Left ventricle myocardium (tissue), 1 donor: Measurements from ENCODE around the gene C5orf58.

- PRO-cap: no peak
These were observed 536.6 kb upstream of the WWC1 start for GRCh38 chr5:167754768-167755387.

GRCh38 chr5:167790422-167790896 lies 501.0 kb upstream of the WWC1 start:
- PRO-cap: no peak

GRCh38 chr5:167934930-167935316 lies 356.5 kb upstream of the WWC1 start:
- PRO-cap: unidirectional peak, plus-strand start at chr5:167935086

GRCh38 chr5:167945512-167946130 lies 345.8 kb upstream of the WWC1 start:
- PRO-cap: no peak

DNA sequence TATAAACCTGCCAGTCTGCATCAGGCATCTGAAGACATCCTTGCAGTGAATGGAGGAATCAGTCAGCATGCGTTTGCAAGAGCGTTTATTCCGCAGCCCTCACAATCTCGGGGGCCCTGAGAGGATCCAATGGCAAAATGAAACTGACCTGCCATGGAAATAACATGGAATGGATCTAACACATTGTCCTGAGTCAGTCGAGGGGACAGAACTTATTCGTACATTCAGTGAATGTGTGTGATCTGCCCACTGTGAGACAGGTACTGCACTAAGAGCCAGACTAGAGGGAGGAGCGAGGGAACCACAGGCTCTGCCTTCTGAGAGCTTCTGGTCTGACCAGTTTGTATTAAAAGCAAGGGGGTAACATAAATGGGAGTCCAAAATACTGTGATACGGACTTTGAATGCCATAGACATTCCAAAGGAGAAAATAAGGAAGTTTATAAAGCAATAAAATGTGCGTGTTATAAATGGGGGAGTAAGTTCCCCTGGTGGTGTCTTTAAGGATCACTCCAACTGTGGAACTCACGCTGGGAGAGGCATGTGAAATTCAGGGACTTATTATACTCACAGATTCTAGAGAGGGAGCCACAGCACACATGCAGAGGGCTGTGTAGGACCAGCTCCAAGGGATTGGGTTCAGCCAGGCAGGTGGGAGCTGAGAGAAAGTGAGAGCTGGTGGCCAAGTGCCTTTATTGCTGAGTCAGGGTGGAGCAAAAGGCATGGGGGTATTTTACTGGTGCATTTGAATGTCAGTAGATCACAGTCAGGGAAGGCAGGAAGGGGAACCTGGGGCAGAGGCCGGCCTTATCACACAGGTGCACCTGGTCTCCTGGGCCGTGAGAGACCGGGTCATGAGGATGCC lies 186.6 kb upstream of the WWC1 start:
- PRO-cap: no peak

DNA sequence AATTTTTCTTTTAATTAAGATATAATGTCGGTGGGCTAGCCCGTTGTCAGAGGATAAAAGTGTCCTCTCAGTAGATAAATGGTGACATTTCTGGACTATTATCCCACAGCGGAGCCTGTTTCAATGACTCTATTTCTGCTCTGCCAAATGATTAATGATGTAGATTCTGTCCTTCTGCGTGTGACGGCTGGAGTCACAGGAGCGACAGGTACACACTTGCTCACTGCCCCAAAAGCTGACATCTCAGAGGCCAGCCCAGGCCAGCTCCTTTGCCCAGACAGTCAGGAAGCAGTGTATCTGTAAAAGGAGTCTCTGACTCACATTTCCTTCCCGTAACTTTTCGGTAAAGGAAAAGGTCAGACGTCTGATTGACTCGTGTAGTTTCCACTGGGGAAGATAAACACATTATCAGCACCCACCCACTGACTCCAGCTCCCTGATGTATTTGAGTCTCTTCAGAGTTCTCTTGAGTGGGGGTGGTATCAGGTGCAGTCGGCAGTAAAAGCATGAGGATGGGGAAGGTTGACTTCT lies 64.5 kb upstream of the WWC1 start:
- PRO-cap: no peak

DNA sequence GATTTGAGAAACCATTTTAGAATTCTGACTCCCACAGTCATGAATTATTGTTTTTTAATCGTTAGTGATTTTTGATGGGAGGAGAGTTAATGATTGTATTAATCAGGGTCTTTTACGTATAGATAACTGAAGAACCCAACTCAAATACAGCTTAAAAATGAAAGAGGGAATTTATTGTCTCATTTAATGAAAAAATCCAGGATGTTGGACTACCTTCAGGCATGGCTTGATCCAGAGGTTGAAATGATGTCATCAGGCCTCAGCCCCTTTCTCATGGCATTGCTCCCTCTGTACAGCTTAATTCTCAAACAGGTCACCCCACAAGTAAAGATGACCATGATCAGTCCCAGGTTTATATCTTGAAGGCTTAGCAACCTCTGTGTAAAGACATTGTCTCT lies 22.7 kb upstream of the RARS1 start:
- PRO-cap: no peak

DNA sequence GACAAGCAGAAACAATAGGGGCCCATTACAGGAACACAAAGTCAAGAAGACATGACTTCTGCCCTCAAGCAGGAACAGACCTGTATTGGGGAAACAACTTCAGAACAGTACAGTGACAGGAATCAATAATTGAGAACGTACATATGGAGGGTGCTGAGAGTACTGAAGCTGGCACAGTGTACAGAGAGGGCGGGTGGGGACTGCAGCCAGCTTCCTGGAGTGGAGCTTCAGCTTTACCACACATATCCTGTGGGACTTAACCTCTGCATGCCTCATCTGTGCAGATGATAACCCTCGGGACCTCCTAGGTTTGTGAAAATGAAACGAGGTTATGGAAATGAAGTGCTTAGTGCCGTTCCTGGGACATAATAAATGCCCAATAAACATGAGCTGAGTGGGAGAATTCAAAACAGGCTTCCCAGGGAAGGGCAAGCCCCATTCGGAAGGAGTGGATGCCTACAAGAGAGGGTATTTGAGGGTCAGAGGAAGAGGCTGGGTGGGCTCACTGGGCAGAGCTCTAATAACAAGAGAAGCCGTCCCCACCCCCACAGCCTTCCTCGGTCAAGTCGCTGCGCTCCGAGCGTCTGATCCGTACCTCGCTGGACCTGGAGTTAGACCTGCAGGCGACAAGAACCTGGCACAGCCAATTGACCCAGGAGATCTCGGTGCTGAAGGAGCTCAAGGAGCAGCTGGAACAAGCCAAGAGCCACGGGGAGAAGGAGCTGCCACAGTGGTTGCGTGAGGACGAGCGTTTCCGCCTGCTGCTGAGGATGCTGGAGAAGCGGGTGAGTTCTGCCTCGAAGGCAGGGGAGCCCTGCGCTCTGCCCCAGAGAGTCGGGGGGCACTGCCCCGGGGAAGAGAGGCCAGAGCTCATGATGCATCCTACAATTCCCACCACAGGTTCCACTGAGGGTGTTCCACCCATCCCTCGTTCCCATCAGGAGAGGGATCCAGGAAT lies 21.8 kb upstream of the RARS1 start:
- PRO-cap: no peak

GRCh38 chr5:168656059-168657119 lies 77.2 kb upstream of the PANK3 start:
- PRO-cap: no peak

DNA sequence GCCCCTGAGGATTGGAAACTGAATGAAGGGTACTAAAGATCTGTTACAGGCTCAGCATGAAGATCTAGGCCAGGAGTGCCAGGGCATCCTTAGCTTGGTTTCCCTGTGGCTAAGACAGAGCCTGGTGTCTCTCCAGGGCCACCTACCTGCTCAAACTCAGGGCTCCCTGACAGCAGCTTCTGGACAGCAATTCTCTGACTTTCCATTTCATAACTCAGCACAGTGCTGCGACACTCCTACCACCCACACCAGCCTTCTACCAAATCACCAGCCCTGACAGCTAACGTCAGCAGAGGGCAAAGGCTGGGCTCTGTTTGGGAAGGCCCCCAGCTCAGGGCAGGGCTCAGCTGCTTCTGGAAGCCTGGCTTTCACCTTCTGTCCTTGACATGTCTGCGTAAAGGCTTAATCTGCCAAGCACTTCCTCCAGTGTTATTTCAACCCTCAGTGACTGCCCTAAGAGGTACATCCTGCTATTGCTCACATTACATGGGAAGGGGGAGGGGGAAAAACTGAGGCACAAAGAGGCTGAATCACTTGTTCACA lies 102.4 kb upstream of the PANK3 start:
- PRO-cap: no peak

- PRO-cap: no peak
These were observed 206.9 kb upstream of the PANK3 start for GRCh38 chr5:168785848-168786740.

DNA sequence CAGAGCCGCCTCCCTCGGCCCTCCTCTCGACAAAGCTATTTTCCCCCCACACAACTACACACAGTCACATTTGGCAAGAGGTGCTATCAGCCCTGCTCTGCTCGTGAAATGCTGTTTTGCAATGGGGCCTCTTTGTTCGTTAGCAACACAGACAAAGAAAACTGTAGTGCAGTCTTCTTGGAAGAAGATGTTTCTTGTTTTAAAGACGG lies 14.3 kb downstream of the SLIT3 start:
- PRO-cap: no peak

DNA sequence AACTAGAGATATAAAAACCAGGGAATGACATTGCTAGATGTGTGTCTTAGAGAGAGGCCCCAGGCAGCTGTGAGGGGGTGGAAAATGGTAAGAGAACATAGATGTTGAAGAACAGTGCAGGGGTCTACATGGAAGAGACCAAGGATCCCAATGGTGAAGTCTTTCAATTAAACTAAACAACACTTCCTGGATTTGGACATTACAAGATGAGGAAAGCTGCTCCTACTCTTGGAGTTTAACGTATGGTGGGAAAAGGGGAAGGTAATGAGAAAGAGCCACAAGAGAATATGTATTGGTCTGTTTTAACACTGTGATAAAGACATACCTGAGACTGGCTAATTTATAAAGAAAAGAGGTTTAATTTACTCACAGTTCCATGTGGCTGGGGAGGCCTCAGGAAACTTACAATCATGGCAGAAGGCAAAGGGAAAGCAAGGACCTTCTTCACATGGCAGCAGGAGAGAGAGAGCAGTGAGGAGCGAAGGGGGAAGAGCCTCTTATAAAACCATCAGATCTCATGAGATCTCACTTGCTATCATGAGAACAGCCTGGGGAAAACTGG lies 124.7 kb downstream of the INSYN2B start:
- PRO-cap: no peak

DNA sequence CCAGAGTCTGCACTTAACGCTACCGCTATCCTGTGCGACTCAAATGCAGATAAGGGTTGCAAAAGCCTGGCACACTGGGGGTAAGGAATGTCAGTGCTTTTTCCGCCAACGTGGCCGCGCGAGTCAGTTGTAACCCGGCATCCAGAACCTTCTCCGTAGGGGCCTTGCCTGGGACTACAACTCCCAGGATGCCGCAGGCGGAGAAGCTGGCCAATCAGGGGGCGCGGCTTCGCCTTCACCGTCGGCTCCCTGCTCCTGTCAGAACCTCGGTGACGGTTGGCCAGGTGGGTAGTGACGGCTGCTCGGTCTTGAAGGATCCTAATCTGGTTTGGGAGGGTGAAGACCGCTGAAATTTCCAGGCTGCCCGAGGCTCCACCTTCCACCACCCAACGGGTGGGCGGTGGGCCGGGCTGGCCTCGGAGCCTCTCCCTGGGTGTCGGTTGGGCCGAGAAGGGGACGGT lies at the start of gene C5orf58:
C5orf58 (plus strand) TSS at position 262 of the 461 bp plus-strand sequence.
- PRO-cap: no peak

DNA sequence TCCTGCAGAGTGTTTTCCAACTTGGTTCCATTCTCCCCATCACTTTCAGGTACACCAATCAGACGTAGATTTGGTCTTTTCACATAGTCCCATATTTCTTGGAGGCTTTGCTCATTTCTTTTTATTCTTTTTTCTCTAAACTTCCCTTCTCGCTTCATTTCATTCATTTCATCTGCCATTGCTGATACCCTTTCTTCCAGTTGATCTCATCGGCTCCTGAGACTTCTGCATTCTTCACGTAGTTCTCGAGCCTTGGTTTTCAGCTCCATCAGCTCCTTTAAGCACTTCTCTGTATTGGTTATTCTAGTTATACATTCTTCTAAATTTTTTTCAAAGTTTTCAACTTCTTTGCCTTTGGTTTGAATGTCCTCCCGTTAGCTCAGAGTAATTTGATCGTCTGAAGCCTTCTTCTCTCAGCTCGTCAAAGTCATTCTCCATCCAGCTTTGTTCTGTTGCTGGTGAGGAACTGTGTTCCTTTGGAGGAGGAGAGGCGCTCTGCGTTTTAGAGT lies 11.6 kb downstream of the C5orf58 start:
- PRO-cap: no peak

DNA sequence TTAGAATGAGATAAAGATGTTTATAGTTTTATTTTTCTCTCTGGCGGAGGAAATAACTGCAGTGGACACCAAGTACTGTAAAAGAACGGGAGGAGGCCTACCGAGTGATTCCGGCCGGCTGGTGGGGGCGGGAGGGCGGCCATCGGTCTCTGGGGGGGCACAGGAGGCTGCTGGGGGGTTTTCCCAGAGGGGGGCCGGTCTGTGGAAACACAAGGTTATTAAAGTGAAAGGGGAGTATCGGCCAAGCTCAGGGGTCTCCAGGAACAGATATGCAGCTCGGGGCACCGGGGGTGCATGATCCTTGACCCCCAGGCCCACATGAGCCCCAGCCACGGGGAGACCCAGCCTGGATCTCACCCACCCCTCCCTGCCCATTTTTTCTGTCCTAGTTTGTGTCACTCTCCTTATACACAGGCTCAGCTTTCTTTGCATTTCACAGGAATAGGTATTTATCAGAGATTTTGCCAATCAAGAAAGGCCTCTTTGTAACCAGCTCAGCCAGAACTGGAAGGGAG lies 29.2 kb downstream of the LCP2 start:
- PRO-cap: no peak

DNA sequence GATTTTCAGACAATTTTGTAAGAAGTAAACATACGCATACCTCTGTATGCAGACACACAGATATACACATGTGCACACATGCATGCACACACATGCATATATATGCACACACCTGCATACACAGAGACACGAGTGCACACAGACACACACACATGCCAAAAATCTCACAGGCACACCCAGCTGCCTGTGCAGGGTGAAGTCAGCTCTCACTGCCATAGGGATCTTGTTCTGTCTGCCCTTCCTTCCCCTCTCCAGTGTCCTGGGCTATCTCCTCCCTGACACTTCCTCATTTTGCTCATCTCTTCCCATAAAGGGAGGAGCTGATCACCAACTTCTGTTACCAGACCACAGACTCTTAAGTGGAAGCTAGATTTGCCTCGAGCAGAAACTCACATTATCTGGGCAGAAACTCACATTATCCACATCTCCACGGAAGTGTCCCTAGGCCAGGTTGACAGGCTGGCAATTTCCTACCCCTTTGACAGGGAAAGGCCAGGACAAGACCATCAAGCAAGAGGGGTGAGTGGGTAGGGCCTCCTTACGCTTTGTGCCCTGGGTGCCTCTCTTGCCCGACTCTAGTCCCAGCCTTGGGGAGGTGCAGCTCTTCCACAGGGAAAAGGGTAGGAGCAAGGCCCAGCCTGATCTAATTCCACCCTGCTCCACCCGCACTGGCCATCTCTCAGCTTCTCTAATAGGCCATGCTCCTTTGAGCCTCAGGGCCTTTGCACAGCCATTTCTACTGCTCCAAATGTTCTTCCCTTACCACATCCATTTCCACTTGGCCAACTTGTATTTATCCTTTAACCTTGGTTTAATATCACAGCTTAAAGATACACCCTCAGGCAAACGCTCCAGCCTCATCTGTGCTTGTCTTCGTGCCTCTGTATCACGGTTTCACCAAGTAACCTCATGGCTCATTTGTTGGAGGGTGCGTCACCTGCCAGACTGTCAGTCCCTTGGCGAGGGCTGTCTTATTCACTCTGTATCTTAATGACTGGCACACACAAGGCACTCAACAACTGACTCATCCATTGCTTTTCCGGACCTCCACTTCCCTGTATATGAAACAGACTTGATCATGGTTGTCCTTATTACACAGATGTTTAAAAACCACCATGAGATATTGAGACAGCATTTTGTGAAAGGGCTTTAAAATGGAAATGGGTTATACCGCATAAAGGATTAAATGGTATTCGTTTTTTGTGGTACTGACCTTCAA lies 28.4 kb downstream of the LCP2 start:
- PRO-cap: no peak

DNA sequence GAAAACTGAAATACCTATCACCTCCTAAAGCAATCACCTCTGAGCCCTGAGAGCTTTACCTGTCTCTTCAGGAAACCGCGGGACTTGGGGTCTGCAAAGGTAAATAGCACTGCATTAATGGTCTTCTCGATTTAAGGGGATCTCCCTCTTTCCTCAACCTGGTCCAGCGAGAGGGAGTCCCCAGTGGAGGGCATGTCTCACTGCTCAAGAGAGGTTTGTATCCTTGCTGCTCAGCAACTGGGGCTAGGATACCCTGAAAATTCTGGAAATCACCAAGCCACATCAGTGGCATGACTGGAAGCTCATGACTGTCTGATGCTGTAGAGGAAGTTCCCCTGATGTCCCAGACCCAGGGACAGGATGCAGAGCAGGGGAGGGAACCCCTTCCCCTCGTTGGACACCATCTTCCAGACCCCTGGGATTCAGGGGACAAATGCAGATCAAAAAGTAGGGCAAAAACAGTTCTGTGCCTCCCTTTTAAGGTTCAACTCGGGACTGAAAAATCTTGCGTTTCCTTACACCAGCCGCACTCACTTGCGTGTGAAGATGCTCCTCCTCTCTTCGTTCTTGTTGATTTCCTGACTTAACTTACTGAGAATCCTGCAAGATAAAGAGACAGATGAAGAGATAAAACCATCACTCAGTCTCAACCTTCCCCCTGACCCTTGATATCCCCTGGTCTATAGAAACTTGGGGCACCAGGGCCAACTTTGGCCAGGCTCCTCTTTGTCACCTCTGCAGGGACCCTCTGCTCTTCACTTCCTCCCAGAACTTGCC lies 22.1 kb downstream of the LCP2 start:
- PRO-cap: no peak

DNA sequence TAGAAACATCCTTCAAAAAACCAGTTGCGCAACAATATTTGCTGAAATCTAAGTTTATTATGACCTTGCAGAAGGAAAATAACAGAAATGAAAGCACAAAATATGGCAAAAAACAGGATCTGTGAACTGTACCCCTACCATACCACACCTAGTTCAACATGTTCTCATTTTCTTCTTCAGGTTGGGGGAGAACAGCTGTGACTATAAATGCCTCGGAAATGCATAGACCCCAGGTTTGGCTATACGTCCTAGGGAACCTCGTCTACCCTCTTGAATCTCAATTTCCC lies 1.4 kb downstream of the LCP2 start:
- PRO-cap: no peak

DNA sequence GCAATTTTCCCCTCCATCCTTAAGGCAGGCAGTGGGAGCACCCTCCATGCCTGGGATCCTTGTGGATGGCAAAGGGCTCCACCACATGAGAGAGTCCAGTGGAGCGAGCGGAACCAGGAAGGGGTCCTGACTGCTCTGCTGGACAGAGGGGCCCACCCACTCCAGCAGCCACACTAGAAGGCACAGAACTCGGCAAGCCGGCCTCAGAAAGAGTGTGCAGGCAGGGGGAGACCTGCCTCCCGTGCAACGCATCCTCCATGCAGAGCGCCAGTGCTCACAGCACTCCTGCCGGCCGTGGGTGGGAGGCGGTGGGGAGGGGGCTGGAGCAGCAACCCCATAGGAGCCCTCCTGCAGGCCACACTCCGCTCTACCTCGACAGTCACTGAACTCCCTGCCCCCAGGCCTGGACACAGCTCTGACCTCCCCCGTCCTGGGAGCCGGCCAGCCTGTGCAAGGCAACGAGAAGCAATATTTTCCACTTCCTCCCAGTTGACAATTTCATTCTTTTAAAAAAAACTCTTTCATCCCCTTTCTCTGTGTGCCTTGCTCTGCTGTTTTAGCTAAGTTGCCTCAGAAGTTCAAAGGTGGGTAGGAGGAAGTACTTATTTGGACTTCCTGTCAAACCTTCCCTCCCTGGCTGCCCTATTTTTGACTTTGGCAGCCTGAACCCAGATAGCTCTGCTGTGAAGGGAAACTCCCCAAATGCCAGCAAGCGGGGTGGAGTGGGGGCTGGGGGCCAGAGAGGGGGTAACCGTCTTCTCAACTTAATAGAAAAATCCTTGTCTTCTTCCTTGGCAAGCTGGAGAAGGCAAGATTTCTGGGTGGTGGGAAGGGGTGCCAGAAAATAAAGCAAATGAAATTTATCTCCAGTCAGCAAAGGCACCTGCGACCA lies 5.4 kb upstream of the LCP2 start:
- PRO-cap: no peak